Epidermal melanocyte (primary cell): ENCODE results near the genes ERP44, CYLC2 and OR13D1.

DNA sequence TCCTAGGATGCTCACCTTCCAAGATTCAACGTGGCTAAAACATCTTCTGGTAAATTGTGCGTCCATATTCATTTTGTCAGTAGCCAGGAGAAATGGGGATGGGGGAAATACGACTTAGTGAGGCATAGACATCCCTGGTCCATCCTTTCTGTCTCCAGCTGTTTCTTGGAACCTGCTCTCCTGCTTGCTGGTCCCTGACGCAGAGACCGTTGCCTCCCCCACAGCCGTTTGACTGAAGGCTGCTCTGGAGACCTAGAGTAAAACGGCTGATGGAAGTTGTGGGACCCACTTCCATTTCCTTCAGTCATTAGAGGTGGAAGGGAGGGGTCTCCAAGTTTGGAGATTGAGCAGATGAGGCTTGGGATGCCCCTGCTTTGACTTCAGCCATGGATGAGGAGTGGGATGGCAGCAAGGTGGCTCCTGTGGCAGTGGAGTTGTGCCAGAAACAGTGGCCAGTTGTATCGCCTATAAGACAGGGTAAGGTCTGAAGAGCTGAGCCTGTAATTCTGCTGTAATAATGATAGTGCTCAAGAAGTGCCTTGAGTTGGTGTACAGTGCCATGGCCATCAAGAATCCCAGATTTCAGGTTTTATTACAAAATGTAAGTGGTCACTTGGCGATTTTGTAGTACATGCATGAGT, 47.1 kb downstream of the TGFBR1 start:
- RRBS = no CpG with 5 or more reads among the region's 9 CpGs

DNA sequence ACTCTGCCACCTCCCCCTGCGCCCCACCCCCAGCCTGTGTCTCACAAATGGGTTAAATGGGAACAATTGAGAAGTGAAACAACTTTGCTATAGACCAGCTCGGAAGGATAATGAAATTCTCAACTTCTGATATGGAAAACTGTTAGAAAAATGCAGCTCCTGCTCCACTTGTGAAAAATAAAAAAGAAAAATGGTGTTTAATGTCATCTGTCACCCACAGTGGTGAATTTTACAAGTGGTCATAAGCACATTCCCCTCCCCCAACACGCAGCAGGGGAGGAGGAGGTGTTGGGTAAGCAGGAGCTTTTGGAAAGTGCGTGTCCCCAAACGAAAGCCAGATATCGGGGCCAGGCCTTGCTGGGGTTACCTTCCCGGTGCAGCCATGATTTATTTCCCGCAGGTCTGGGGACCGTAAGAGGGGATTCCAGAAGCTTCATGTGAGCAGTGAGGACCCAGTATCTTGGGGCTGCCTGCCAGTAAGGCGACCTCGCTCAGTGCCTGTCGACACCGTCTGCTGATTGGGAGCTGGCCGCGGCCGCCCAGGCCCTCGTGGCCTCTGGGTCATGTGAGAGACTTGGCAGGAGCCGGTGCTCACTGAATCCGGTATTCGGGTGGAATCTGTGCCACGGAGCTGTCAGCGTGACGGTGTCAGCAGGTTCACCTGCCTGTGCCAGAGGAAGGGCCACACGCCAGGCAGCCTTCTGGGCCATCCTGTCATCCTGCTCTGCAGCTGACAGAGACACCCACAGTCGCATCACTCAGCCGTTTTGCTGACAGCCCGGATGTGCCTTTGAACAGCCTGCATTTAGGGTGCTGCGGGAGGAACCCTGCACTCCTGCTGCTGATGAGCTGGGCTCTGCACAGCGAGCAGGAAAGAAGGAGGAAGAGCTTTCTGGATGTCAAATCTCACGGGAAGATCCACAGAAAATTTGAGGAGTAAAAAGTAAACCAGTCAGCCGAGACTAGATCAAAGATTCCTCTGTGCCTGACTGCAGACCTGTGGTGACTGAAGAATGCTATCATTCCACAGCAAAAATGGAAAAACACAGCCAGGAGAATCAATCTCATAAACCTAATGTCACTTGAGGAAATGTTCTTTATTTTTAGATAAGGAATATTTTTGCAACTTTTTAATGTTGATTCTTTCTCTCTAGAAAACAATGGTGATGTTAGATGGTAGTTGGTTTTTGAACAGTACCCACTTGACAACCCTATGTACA, 37.4 kb downstream of the SEC61B start:
- RRBS = no CpG with 5 or more reads among the region's 31 CpGs

DNA sequence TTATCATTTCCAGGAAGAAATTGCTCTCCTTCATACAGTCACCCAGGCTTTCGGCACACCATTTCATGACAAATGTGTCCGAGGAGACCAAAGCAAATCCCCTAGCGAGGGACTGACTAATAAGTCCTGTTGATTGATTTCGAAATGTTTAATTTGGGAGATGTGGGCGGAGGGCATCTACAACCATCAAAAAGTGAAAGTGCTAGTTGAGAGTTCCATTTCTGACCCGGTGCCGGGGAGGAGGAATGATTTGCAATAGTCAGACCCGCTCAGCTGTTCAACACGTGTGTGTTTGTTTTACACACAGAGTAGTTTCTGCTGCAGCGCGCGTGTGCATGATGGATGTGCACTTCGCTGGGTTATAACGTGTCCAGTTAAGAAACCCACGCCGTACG, 908 bp upstream of the NR4A3 start:
- RRBS = no CpG with 5 or more reads among the region's 17 CpGs

- RRBS = 5% methylated on average over 8 of the region's 54 CpGs
Measured at GRCh38 chr9:99822480-99823380, 1.0 kb downstream of the NR4A3 start.

GRCh38 chr9:99829479-99829716, 7.7 kb downstream of the NR4A3 start:
- RRBS = no CpG with 5 or more reads among the region's 2 CpGs

GRCh38 chr9:99829717-99830156, 8.1 kb downstream of the NR4A3 start:
- RRBS = no CpG with 5 or more reads among the region's 4 CpGs

- RRBS = 3% methylated on average over 9 of the region's 22 CpGs
Measured at GRCh38 chr9:100098738-100099052, at the start of gene ERP44. ERP44 (minus strand) TSS chr9:100099000.

GRCh38 chr9:100147774-100148678, 49.0 kb downstream of the INVS start:
- RRBS = no CpG with 5 or more reads among the region's 4 CpGs

GRCh38 chr9:100206761-100207366, 107.8 kb downstream of the INVS start:
- RRBS = no CpG with 5 or more reads among the region's 3 CpGs

DNA sequence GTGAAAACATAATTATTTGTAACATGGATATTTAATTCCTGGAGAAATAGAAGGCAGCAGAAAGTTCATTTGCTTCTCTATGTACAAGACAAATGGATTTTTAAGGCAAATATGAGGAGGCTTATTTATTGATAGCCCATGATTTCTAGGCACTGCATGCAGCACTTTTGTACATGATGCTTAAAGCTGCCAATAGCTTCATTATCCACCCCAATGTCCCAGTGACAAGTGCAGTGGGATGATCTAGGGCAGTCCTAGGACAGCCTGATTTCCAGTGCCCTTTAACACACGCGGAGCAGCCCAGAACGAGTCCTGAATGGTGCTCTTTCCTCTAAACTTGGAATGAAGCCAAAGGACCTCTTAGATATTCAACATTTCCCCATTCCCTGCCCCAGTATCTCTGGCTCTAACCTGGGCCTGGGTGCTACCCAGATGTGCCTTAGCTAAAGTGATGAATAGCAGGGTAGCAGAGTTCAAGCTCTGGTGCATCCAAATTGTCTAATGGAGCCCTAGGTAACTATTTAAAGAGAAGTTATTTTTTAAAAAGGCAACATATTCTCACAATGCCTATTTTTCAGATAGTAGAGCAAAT, 1.1 kb downstream of the ALDOB start:
- RRBS = no CpG with 5 or more reads among the region's 3 CpGs

GRCh38 chr9:101437817-101438402, 2.3 kb upstream of the ALDOB start:
- RRBS = no CpG with 5 or more reads among the region's 2 CpGs

- RRBS = 4% methylated on average over 4 of the region's 25 CpGs
Measured at GRCh38 chr9:101704908-101705822, 33.3 kb downstream of the GRIN3A start.

DNA sequence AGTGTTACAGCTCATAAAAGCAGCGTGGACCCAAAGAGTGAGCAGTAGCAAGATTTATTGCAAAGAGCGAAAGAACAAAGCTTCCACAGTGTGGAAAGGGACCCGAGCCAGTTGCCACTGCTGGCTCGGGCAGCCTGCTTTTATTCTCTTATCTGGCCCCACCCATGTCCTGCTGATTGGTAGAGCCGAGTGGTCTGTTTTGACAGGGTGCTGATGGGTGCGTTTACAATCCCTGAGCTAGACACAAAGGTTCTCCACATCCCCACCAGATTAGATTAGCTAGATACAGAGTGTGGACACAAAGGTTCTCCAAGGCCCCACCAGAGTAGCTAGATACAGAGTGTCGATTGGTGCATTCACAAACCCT, 15.0 kb downstream of the GRIN3A start:
- RRBS = no CpG with 5 or more reads among the region's 7 CpGs

DNA sequence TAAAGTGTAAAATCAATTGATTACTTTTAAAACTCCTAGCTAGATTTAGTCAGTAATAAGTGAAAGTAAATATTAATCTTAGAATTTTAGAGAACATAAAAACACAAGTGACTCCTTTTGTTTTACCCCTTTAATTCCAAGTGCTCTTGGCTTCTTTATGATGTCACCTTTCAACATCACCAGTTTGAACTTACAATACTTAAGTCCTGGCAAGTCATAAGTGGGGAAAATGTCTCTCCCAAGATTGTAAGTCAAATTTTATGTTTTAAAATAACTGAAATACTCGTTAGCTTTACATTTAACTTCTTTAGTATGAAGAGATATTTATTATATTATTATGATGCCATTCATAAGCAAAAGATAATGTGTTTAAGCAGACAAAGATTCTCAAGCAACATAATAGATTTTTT, at the start of gene CYLC2:
Gene CYLC2 (plus strand): TSS at position 182 of the 410 bp plus-strand sequence.
- RRBS = no CpG with 5 or more reads among the region's 1 CpG

DNA sequence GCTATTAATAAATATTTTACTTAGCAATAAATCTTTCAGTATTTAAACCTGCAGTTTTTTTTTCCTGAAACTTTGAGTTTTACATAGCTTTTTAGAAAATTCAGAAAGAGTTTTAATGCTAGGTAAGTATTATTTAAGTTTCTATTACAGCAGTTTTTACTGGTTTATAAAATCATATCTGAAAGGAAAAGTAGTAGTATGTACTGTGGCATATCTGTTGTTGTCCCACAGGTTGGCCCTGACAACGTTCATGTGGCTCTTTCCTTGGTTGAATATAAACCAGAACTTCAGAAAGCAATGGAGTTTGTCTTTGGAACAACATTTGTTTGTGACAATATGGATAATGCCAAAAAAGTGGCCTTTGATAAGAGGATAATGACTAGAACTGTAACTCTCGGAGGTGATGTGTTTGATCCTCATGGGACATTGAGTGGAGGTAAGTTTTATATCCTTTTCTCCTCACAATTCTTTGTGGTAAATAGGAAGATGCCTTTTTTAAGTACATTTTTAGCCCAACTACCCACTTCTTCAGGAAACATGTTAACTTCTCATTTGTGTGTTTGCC, 23.9 kb downstream of the SMC2 start:
- RRBS = no CpG with 5 or more reads among the region's 2 CpGs

DNA sequence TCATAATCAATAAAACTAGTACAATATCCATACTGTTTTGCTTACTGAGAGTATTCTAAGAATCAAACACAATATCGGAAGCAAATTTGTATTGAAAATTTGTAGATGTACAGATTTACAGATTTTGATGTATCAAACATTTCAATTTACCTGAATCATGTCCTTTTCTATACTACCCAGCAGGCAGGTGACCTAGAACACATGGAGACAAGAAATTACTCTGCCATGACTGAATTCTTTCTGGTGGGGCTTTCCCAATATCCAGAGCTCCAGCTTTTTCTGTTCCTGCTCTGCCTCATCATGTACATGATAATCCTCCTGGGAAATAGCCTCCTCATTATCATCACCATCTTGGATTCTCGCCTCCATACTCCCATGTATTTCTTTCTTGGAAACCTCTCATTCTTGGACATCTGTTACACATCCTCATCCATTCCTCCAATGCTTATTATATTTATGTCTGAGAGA, at the start of gene OR13D1:
Gene OR13D1 (plus strand): TSS at position 202 of the 468 bp plus-strand sequence.
- RRBS = no CpG with 5 or more reads among the region's 2 CpGs

GRCh38 chr9:104866624-104866895, 61.4 kb downstream of the ABCA1 start:
- RRBS = no CpG with 5 or more reads among the region's 7 CpGs

- RRBS = no CpG with 5 or more reads among the region's 9 CpGs
Measured at GRCh38 chr9:104904657-104905505, 23.1 kb downstream of the ABCA1 start.

DNA sequence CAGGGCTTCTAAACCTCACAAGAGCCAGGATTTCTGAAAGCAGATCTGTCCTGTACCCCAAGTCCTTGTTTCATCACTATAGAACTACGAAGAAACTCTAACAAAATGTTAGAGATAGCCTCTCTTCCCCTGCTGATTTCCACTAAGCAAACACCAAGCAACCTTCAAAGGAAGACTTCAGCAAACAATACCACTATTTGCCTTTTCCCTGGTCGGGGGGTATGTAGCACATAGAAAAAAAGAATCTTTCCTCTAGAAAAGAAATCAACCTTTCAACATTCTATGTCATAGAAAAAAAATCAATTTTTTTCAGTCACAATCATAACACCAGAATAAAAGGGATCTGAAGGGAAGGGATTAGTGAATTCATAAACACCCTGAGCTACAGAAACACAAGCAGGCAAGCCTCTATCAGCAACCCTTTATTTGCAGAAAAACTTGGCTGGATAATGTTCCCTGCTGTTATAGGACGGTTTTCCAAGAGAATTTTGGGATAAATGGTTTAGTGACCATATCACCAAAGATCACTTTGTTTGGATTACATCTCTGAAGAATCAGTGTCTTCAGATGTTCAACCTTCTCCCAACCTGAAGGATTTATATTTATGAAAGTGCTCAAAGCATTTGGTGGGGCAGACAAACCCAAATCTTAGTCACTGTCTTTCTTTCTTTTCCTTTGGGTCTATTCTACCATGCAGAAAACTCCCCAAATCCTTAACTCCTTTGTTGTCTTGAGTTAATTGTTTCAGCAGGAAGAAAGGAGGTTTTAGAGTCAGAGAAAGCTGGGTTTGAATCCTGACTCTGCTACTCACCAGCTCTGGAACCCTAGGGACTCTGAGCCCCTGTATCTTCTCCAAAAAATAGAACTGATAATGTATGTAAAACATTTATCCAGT, 15.2 kb downstream of the ABCA1 start:
- RRBS = no CpG with 5 or more reads among the region's 3 CpGs